ENCODE data around the gene PCOLCE2.

GRCh38 chr3:141858353-141858941 lies 18.0 kb upstream of the ATP1B3 start:
- PRO-cap = no peak

DNA sequence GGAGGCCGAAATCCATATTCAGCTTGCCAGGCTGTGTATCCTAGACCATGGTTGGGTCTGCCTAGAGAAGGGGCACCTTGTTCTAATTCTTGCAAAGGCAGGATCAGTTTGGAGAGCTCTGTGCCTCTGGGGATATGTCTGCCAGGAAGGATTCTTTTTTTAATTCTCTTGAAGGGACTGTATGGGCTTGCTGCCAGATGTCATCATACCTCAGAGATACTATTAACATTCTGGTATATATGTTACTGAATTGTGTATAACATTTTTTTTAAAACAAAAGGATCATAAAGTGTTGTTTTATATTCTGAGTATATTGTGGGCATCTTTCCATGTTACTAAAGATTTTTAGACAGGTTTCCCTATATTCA lies 2.4 kb downstream of the ATP1B3 start:
- PRO-cap = no peak

GRCh38 chr3:141914092-141915196 lies 38.0 kb downstream of the ATP1B3 start:
- PRO-cap = no peak

DNA sequence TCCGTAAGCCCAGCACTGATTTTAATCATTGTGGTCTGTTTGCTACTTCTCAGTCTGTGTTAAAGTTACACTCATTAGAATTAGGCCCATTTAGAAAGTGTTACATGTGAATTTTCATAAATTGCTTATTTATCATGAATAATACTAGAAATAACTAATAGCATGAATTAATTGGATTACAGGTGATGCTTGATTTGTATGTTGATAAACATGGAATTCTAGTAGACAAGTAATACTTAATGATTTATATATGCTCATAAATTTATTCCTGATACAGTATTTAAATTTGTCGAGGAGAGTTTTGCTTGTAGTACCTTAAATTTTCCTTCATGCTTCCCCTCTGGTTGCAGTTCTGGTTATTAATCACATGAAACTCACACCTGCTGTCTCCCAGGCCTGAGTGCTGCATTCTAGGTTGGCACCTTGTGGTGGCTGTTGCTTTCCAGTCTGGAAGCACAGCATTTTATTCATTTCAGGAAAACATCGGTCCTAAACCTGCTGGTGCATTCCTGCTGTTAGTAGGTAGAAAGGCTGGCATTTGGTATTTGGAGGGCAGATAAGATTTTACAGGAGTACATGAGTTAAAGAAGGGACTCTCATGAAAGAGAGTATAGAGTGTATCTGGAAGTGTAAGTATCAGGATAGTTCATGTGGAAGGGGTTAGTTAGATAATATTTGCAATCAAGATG lies 44.8 kb downstream of the ATP1B3 start:
- PRO-cap = no peak

DNA sequence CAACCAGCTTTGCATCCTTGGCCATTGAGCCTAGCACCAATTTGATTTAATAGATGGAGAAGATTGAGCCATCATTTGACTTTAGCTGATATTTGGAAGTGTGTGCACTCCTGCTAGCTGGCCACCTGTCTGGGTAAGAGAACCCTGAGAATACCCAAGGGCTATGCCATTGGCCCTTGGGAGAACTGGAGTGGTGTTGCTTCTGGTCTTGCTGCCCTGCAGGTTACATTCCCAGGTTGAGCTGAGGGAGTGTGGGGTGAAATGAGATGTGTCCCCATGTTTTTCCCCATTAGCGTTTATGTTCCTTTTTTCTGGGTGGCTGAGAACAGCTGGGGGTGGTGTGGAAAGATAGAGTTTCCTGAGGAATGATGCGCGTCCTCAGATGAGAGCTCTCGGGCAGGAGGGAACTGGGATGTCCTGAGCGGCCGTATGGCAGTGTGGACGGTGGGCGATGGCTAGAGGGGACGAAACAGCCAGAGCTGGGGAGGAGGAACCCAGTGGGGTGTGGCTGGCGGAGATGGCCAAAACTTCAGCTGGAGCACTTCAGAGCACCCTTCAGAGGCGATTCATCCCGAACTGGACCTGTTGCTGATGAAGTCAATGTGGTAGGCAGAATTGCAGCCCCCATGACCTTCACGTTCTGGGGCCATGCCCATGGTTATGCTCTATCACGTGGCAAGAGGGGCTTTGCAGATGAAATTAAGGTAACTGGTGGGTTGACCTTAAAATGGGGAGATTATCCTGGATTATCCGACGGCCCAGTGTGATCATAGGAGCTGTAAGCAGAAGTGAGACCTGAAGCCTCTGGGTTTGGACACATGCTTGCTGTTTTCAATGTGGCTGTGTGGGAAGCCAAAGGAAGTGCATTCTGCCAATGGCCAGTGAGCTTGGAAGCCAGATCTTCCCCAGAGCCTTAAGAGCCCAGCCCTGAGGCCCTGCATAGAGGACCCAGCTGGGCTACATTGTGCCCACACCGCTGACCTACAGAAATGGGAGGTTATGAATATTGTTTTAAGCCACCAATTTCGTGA lies 52.2 kb downstream of the ATP1B3 start:
- PRO-cap = no peak

DNA sequence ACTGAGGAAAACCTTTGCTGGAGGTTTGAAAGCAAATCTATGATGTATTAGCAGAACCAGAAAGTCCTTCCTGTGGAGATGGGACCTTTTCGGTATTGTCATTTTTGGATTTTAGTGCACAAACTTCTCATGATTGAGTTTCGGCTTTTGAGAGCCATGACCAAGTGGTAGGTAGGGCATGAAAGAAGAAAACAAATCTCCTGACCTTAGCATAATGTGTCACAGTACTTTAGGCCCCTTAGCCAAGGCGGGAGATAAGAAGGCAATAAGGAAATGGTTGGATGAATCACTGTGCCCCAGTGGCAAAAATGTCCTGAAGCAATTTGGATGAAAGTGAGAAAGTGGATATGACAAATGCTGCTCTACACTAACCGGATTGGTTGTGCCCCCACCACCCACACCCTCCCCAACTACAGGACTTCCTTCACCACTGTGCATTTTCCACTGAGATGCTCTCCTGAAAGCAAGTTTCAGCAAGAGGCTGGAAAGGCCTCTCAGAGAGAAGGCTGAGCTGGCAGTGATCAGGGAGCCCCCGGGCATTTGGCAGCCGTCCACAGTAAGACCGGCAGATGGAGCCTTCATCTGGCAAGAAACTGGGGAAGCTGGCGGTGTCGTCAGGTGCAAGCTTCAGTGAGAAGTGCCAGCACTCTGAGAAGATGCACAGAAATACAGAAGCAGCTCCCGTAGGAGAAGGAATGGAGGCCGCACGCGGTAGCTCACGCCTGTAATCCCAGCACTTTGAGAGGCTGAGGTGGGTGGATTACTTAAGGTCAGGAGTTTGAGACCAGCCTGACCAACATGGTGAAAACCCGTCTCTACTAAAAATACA lies 63.8 kb downstream of the ATP1B3 start:
- PRO-cap = bidirectional peak, plus-strand start at position 476 of the sequence, minus-strand start at position 193 of the sequence

DNA sequence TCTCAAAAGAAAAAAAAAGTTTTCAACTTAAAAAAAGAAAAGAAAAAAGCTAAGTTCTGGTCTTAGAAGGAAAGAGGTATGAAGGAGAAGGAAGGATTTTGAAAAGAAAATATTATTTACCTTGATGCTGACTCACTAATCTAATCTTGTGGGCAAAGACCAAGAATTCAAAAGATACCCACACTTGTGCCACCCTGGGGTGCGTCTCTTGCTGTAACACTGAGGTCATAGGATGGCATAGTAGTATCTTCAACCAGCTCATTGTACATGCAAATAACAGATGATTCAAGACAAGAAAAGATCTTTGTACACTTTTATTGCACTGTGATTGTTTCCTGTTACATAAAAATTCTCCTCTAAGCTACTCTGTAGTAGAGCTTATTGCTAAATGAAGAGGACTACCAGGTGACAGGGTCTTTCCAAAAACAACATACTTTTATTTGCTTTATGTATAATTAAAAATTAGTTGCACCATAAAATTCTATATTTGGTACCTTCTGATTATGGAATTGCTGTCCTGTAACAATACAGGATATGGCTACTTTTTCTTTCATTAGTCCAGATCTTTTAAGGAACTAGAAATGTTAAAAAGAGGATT lies 17.4 kb downstream of the PLS1 start:
- PRO-cap = bidirectional peak, plus-strand start at position 381 of the sequence, minus-strand start at position 221 of the sequence

DNA sequence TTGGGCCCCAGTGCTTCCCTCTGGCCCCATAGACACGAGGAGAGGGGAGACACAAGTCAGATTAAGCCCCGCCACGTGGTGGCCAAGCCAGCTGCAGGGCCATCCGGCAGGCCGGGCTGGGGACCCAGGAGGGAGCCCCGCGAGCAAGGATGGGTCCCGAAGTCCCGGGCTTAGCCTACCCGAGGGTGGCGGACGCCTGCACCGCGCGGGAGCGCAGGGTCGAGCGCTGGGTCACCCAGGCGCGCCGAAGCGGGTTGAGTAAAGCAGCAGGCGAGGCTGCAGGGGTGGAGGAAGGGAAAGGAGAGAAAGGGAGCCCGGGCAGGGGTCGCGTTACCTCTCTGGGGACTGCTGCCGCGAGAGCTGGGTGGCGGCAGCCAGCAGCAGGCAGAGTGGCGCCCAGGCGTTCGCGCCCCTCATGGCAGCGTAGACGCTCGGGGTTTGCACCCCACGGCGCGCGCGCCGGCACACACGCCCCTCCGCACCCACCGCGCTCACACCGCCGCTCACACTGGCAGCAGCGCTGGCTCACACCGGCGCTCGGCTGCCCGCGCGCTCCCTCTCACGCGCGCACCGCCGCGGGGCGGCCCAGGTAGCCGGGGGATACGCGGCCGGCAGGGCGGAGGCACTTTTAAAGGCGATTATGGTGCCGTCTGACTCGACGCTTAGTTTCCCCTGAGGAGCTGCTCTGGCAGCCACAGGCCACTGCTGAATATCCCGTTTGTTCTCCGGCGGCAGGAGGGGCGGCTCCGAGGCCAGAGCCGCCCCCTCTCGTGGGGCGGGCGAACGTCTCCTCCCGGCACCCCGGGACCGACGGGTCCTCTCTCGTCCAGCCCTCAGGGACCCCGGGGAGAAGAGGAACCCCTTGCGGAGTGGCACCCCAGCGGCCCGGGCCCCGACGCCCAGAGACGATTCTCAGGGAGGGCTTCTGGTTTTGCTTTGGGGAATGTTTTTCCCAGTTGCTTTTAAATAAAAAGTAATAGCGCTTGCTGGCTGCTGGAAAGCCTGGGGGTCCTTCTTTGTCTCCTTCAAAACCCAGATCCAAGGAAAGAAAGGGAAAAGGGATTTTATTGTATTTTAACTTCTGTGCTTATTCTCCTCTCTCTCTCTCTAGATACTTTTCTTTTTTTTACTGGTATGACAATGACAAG lies at the start of gene PCOLCE2:
Gene PCOLCE2, minus strand, starts transcription at position 604 of the 1,148 bp plus-strand sequence.
- PRO-cap = no peak

- PRO-cap = no peak
Observed at GRCh38 chr3:143120398-143120820, 838 bp downstream of the CHST2 start.

- PRO-cap = no peak
Observed at GRCh38 chr3:143536094-143536293, 312.3 kb downstream of the SLC9A9 start.

DNA sequence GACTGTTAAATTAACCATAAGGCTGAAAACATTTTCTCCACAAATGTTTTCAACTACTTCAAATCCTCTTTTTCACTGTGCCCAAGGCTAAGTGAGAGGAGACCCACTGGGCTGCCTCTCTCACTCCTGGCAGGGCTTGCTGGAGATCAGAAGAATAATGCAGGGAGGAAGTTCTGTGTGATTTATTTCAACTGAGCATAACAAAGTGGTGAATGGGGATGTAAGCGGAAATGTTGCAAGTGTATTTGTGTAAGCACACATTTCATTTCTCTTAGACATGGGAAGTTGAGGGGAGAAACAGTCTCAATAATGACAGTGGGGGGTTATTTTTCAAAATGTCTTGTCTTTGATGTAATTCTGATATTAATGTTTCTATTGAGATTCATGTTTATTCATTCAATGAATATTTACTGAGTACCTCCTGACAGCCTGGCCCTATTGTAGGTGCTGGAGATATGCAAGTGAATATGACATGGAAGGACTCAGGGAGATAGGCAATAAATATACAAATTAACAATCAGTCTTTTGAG lies 247.4 kb downstream of the SLC9A9 start:
- PRO-cap = bidirectional peak, plus-strand start at position 274 of the sequence, minus-strand start at position 159 of the sequence

DNA sequence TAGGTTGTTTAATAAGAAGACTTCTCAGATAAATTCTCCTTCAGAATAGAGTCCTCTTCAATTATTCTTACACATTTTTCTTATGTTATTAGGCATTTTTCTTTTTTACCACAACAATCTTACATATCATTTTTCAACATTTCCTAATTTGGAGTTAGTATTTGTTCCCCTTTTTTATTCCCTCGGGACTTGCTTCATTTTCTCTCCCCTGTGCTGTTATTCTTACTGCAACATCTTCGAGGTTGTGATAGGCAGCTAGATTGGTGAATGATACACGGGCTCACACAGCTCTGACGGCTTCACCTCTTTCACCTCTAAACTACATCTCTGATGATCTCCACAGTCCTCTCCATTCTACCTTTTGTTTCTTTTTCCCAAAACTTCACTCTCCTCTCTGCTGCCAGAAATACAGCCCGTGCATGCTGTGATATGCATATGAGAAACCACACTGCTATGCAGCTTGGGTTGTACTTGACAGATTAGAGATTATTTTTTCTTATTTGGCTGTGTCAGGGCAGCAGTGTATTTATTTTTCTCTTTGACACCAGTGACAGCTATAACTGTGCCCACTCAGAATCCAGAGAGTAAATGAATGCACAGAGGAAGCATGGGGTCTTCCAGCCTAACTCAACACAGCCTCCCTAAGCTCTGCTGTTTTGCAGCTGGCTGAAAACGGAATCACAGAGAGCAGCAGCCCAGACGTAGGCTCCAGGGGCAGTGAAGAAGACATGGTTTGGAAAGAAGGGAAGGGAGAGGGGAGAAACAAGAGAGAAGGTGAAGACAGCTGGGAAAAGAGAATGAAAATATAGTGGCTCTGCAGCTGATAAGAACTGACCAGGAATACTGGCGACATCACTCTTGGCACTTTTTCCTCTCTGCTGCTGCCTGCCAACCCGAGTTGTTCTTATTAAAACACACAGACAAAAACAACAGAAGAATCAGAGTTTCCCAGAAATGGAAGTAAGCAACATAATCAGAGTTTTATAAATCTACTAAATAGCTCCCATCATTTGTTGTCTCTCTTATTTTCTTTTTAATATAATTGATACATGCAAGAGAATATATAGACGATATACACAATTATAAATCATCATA lies 61.7 kb downstream of the SLC9A9 start:
- PRO-cap = no peak

DNA sequence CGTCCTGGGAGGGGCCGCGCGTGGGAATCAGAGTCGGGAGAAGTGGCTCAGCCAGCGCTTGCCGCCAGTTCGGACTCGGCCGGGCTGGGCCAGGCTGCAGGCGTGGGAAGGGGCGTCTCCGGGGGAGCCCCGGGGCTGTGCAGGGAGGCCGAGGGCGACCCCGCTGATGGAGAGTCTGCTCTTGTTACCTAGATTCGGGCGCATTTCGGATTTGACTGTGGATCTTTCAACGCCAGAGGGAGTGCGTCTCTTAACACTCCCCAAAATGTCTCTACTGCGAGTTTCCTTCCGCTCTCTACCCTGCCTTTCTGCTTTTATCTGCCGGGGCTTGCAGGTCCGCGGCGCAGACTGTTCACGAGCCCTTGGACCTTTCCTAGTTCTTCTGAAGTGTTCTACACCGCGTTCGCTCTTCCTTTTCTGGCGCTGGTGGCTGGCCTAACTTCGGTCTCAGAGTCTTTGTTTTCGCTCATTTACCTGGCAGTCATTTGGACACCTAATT lies 1.4 kb downstream of the DIPK2A start:
- PRO-cap = bidirectional peak, plus-strand start at position 67 of the sequence, minus-strand start outside the sequence; bidirectional peak, plus-strand start at position 344 of the sequence, minus-strand start at position 267 of the sequence

GRCh38 chr3:146159677-146159946 lies 1.4 kb downstream of the PLOD2 start:
- PRO-cap = no peak

- PRO-cap = no peak
Observed at GRCh38 chr3:146163558-146164159, 2.7 kb upstream of the PLOD2 start.

DNA sequence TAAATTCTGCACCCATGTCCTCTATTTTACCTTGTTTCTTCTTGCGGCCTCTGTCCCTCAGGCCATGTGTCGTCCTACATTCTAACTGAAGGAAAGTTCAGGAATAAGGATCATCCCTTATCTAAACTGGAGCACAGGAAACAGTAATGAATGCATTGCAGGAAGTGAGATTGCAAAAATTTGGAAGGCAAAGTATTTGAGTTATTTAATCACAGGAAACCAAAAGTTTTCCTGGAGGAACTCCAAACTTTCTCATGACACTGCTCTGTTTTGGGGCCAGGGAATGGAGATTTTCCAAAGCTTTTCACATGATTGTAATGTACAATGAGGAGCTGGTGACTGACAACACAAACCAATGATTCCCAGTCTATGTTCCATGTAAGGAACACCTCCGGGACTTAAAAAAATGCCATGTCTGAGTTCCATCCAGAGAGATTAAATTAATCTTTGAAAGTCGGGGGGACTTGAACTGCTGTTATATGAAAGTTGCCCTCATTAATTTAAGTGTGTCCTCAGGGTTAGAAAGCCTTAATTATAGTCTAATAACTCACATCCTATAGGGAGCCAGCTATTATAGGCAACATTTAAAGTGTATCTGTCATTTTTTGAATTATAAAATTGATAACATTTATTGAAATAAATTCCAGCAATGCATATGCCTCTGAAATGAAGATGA lies 57.9 kb upstream of the PLSCR4 start:
- PRO-cap = no peak

GRCh38 chr3:146511259-146512144 lies 32.9 kb downstream of the PLSCR1 start:
- PRO-cap = no peak

GRCh38 chr3:146543363-146544100 lies 875 bp downstream of the PLSCR1 start:
- PRO-cap = bidirectional peak, plus-strand start at chr3:146543844, minus-strand start at chr3:146543538

DNA sequence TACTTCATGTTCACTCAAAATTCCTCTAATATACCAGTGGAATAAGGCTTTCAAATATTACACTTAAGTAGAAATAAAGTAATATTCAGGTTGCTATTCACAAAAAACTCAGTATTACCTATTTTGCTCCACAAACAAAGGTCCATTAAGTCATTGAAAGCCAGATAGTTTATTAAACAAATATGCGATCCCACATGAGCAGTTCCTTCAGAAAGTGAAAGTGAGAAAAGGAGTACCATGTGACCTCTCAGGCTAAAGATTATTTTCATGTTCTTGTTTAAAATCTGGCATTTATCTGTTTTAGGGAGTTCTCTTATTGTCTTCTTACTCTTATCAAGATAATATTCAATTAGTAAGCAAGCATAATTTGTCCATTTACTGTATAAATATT lies 19.9 kb upstream of the PLSCR5 start:
- PRO-cap = no peak

- PRO-cap = no peak
Observed at GRCh38 chr3:146903759-146904168, 298.6 kb upstream of the PLSCR5 start.